ENCODE data around the genes FGFBP1, QDPR, FAM184B and PACRGL.

- PRO-cap, result no peak
These were observed 3.7 kb downstream of the CD38 start for GRCh38 chr4:15781565-15782494.

DNA sequence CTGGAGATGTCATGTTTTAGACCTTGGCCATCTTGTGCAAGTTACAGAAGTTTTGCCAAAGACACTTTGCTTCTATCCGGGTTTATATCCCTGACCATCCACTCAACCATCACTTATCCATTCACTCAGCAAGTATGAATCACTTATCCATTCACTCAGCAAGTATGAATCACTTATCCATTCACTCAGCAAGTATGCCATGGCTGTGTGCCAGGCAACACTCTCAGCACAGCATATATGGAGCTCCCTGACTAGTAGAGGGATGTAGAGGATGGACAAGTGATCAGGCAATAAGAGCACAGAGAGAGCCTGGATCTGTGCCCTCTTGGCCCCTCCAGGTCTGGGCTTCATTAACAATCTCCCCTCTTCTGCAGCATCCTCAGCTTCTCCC lies 17.2 kb downstream of the FGFBP1 start:
- PRO-cap, result no peak

- PRO-cap, result no peak
These were observed at the start of gene FGFBP1 for GRCh38 chr4:15938130-15938815. Gene FGFBP1, minus strand, starts transcription at chr4:15938740.

DNA sequence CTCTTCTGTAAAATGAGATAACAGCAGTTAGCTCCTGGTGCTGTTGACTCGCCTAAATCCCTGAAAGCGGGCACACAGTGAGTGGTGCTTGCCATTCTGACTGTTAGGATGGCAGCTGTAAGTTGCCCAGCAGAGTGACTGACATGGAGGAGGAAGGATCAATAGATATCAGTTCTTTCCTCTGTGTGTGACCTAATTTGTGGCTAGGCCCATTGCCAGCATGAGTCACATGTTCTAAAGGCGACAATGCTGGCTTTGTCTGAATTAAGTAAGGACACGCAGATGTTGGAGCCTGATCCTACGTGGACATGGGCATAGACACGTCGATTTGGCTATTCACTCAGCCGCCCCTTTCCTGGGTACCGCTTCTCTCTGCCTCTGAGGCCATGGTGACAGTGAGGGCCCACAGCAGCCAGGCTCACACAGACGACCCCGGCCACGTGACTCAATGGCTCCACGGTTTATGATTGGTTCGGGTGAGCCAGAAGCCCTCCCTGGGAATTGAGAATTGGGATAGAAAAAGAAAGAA lies 16.3 kb downstream of the PROM1 start:
- PRO-cap, result no peak

GRCh38 chr4:16084323-16084776 lies 527 bp upstream of the PROM1 start:
- PRO-cap, result no peak

GRCh38 chr4:16742461-16742859 lies 156.0 kb downstream of the LDB2 start:
- PRO-cap, result no peak

- PRO-cap, result no peak
These were observed 78.1 kb downstream of the LDB2 start for GRCh38 chr4:16820144-16820847.

- PRO-cap, result no peak
These were observed 14.7 kb downstream of the LDB2 start for GRCh38 chr4:16883683-16884260.

GRCh38 chr4:16894441-16894865 lies 4.0 kb downstream of the LDB2 start:
- PRO-cap, result unidirectional peak, plus-strand start at chr4:16894631

DNA sequence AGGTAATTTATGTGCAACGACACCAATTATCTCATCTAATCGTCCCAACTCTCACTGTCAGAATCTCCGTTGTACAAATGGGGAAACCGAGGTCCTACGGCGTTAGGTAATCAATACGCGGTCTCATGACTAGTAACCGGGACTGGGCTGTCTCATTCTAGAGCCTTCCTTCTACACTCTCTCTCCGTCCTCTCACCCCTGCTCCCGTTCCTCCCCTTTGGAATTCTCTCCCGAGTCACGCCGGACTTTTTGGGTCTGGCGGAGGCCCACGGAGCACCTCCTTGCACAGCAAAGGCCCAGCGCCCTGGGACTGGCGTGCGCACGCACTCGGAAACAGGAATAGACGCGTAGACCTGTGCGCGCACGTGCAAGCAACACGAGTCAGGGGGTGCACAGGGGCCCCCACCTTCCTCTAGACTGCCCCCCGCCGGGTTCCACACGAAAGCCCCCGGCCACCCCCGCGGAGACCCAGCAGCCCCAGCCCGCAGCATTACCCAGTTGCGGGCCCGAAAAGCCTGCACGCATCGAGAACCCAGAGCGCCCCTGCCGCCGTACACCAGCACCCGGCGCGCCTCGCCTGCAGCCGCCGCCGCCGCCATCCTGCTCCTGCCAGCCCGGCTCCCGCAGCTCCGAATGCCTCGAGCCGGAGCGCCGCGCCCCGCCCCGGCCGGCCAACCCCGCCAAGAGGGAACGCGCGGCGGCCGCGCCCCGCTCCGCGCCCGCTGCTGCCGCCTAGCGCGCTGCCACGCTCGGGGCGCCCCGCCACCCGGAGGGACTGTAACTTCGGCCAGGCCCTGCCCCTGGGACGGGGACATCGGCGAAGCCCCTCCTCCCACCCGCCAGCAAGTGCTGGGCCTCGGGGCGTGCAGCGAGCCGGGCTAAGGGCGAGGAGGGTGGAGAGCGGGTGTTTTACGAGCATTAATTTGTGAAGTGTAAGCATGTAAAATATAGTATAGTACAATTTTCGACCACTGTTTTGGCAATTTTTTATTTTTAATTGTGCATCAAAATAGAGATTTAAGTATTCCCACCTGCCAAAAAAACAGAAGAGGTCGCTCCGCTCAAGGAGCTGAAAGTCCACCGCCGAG lies at the start of gene QDPR:
TSS of gene QDPR (minus strand) at position 635 of the 1,088 bp plus-strand sequence.
- PRO-cap, result unidirectional peak, minus-strand start at position 312 of the sequence; bidirectional peak, plus-strand start at position 839 of the sequence, minus-strand start at position 635 of the sequence

DNA sequence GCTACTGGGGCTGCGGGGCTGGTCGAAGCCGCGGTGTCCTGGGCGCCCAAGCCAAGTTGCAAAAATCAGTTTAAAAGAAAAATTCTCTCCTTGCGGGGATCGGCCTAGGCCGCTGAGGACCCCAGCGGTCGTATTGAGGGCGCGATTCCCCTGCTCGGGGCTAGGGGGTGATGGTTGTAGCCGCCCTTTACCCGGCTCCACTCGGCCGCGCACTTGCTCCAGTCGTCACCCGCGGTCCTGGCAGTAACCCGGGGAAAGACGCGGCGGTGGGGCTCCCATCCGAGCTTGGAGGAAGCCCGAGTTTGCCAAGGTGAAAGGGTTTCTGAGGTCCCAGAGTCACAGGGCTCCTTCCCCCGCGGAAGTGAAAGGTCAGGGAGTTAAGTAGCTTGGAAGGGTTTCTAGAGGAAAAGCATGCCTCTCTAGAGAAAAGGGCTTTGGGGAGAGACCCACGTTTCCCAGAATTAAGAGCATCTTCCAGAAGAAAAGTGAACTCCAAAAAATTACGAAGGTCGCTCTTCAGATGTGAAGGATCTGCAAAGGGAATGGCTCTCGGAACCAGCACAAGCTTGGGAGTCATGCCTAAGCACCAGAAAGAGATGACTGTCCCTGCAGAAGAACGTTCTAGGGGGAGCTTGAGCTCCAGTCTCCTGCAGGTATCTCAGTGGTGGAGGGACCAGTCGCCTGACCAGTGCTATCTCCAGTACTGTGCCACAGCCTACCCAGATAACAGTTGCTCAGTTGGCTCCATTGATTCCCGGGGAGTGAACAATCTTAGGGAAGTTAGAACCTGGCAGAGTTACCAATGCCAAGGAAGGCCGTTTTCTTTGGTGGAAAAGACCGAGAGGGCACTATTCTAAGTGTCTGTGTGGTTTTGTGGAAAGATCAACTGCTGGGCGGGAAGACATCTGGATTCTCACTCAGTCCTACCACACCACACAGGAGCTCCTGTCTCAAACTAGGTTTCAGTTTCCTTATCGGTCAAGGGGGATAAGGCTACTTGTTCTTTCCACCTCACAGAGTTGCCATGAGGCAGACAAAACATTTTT lies 943 bp downstream of the LAP3 start:
- PRO-cap, result unidirectional peak, minus-strand start at position 250 of the sequence

- PRO-cap, result no peak
These were observed 18.6 kb downstream of the LAP3 start for GRCh38 chr4:17595524-17596005.

- PRO-cap, result no peak
These were observed 911 bp downstream of the FAM184B start for GRCh38 chr4:17780394-17781025.

- PRO-cap, result no peak
These were observed at the start of gene FAM184B for GRCh38 chr4:17781026-17781761. Gene FAM184B, minus strand, starts transcription at chr4:17781621.

DNA sequence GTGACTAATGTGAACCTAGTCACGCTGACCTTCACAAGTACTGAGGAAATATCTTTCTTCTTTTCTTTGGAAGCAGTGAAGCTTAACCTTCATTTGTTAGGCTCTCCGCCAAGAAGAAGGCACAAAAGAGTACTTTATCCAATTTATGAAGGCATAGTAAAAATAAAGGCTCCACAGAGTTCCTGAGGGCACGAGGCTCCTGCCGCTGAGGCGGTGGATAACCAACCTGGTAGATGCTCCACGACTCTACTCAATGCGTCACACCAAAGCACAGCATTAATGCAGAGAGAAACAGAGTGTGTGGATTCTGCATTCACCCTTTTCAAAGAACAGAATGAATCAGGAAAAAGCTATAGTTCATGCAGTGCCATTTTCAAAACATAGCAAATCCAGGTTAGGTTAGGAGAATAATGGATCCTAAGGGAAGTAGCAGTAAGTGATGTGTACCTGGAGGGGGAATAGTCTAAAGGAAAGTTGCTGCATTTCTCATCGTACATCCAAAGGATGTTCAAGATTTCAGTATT lies 475.5 kb upstream of the SLIT2 start:
- PRO-cap, result no peak

DNA sequence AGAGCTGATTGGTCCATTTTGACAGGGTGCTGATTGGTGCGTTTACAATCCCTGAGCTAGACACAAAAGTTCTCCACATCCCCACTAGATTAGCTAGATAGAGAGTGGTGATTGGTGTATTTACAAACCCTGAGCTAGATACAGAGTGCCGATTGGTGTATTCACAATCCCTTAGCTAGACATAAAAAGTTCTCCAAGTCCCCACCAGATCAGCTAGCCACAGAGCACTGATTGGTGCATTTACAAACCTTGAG lies 73.2 kb upstream of the SLIT2 start:
- PRO-cap, result no peak

DNA sequence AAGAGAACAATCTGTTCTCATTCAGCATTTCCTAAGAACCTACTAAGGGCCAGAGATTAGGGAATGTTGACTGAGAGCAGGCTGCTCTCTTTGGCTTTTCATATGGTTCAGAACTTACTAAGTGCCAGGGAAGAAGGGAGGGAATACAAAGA lies 14.7 kb downstream of the SLIT2 start:
- PRO-cap, result no peak

GRCh38 chr4:20266695-20267167 lies 15.0 kb downstream of the SLIT2 start:
- PRO-cap, result no peak

DNA sequence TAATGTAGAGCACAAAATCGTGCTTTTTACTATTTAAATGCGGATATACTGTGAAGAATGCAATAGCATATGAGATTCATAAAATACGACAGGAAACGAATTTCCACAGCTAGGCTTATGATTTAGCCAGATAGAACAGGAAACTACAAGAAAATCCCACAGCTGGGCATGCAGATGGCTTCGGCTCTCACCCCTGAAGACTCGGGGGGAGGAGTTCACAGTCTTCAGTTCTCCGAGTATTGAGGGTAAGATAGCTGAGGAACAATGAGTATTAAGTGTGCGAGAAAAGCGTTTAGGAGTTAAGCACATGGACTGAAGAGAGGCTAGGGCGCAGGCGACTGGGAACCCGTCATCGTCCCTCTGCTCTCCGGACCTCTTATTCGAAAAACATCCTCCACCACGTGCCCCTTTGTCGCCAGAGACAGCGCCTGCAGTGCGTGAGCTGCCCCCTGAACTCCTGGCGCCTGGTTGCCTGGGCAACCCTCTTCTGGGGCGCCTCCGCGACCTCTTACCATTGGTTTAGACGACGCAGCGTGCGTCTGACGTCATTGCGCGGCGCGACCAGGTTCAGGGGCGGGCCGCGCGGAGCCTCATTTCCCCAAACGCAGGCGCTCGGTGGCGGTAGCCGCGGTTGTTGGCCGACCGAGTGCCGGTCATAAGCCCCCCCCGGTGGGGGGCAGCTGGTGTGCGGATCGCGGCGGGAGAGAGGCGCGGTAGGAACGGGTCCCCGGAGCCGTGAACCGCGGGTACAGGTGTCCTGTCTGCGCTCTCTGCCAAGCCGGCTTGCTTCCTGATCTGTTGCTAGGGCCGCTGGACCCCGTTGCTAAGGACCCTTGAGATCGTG lies at the start of gene PACRGL:
TSS of gene PACRGL (plus strand) at position 593 of the 844 bp plus-strand sequence.
- PRO-cap, result bidirectional peak, plus-strand start at position 594 of the sequence, minus-strand start at position 489 of the sequence

GRCh38 chr4:22490759-22491033 lies 25.2 kb downstream of the ADGRA3 start:
- PRO-cap, result no peak

All from left cardiac atrium (tissue), 1 donor.